Neural crest cell (in vitro differentiated cells): ENCODE data around the gene OR4M2.

DNA sequence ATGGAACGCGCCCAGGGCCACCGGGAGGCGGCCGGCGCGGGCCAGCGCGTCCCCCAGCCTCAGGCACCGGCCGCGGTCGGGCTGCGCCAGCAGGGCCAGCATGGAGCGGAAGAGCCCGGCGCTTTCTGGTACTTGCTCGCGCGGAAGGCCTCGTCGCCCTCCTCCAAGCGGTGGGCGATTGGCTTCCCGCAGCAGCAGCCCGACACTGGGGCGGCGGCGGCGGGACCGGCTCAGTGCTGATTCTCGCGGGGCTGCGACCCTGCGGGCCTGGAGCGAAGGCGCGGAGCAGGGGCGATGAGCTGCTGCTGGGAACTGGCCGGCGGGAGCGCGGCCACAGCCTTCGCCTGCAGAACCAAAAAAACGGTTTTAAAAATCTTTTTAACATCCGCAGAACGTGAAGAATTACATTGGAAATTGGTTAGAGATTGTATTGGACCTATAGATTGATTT, 95.3 kb downstream of the POTEB3 start:
- PRO-cap, result no peak

DNA sequence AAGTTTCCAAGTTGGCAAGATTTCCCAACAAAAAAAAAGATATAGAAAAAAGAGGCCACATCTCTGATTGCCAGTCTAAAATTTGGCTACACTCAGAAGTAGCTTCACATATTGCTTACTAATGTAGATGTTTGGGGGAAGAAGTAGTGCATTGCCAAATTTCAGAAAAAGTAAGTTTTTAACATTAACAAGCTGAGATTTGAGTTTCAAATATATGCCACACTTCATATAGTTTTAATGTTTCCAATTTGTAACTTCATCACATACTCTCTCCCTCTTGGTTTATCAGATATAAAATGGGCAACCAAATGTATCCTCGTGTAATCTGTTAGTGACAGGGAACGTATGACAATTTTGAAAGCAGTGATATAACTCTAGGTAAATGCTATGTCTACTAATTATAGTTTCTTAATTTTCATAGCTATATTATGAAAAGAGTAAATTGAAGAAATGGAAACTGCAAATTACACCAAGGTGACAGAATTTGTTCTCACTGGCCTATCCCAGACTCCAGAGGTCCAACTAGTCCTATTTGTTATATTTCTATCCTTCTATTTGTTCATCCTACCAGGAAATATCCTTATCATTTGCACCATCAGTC, at the start of gene OR4M2:
Gene OR4M2 (plus strand): TSS at position 353 of the 601 bp plus-strand sequence.
- PRO-cap, result no peak

- PRO-cap, result no peak
These were observed 402 bp downstream of the NIPA1 start for GRCh38 chr15:22786869-22787222.

GRCh38 chr15:22869353-22870413, 31.2 kb downstream of the NIPA2 start:
- PRO-cap, result no peak

GRCh38 chr15:22939105-22939854, 40.9 kb downstream of the CYFIP1 start:
- PRO-cap, result no peak

DNA sequence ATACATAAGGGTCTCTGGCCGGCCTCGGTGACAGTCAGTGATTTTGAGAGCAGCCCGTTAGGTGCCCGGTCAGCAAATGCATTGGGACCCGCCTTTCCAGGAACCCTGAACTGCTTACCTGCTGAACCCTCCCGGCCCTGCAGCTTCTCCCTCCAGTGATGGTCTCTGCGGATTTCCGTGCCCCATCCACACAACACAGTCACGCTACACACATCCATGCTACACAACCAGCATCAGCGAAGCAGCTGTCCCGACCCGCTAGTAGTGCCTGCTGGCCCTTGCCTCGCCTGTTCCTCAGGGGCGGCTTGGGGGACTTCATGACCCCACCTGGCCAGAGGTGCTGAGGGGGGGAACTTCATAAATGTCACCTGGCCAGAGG, 449 bp upstream of the TUBGCP5 start:
- PRO-cap, result no peak

- PRO-cap, result no peak
These were observed 23.4 kb downstream of the GOLGA6L26 start for GRCh38 chr15:23310438-23311172.

GRCh38 chr15:23646632-23647027, 1.0 kb downstream of the MAGEL2 start:
- PRO-cap, result no peak

DNA sequence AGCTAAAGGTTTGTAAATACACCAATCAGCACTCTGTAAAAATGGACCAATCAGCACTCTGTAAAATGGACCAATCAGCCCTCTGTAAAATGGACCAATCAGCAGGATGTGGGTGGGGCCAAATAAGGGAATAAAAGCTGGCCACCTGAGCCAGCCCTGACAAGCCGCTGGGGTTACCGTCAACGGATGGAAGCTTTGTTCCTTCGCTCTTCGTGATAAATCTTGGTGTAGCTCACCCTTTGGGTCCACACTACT, 69.8 kb upstream of the NDN start:
- PRO-cap, result no peak

DNA sequence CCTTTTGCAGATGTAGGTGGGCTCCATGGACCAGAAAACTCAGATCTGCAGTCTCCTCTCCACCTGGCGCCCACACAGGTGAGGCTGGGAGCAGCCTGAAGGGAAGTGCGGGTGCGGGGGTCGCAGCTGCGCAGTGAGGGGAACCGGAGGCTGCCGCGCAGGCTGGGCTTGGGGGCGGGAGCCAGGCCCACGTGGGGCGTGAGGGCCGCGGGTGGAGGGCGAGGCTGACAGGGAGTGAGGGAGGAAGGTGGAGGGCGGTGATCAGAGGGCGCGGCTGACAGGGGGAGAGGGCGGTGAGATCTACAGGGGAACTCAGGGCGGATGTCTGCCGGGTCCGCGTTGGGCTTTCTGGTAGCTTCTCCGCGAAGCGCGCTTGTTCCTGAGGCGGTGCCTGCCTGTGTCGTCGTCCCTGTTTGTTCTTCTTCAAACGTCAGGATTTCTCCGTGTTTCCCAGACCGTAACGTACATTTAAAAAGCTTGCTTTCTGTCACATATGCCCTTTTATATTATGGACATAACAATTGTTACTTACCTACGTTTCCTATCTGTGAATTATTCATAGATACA, 414.4 kb upstream of the NDN start:
- PRO-cap, result bidirectional peak, plus-strand start at position 296 of the sequence, minus-strand start at position 109 of the sequence

- PRO-cap, result no peak
These were observed 61.4 kb downstream of the SNRPN start for GRCh38 chr15:25016078-25016600.

- PRO-cap, result no peak
These were observed 34.0 kb downstream of the UBE3A start for GRCh38 chr15:25404720-25405278.

DNA sequence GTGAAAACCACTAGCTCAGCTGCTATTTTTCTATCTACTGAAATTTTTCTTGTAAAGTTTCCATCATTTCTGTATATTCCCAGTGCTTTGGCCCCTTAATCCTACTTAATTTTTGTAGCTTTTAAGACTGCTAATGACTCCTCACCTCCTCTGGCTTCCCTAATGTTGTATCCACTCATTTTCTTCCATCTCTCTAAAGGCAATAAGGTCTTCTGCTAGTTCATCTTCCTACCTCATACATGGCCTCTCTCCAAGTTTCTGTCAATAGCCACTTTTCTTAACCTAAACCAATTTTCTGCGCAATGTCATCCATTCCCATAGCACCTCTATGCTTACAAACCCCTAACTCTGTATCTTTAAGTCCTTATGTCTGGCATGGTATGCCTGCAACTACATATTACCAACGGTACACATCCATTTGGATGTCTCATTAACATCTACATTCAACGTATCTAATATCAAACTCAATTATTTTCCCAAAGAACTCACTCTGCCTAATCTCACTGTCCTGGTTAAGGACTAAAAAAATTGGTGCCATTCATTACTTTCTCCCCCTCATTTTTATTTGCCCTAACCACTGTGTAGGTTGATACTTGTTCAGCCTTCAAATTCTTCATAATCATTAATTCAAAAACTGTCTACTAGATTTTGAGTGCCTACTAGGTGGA, 25.0 kb downstream of the UBE3A start:
- PRO-cap, result no peak

DNA sequence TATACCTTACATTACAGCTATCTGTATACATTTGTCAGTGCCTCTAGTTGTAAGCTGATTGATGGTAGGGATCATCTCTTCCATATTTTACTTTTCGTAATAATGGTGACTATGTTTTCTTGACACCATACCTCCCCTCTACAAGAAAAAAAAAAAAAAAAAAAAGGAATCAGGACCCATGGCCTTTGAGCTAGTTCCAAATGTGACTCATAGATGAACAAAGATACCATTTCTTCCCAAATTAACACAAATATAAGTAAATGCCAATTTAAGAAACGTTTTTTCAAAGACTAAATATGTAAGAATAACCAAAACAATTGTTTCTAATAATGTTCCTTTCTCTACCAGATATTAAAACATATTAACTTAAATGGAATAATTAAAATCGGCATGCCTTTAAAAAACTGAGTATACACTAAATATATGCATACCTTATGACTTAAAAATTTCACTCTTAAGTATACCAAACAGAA, 23.1 kb downstream of the UBE3A start:
- PRO-cap, result no peak

GRCh38 chr15:25481131-25482065, 42.6 kb upstream of the UBE3A start:
- PRO-cap, result no peak

DNA sequence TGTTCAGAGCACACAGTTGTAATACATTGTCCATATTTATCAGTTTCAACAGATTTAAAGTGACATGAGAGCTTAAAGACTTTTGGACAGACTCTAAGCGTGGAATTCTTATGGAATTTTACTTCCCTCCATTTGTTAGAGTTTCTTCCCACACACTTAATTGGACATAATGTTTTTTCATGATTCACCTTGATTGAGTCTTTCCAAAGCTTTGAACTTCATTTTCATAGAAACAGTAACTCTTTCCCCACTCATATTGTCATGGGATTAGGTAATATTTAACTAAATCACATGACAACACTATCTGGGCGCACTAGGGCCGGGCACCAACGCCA, 193.0 kb upstream of the UBE3A start:
- PRO-cap, result no peak

DNA sequence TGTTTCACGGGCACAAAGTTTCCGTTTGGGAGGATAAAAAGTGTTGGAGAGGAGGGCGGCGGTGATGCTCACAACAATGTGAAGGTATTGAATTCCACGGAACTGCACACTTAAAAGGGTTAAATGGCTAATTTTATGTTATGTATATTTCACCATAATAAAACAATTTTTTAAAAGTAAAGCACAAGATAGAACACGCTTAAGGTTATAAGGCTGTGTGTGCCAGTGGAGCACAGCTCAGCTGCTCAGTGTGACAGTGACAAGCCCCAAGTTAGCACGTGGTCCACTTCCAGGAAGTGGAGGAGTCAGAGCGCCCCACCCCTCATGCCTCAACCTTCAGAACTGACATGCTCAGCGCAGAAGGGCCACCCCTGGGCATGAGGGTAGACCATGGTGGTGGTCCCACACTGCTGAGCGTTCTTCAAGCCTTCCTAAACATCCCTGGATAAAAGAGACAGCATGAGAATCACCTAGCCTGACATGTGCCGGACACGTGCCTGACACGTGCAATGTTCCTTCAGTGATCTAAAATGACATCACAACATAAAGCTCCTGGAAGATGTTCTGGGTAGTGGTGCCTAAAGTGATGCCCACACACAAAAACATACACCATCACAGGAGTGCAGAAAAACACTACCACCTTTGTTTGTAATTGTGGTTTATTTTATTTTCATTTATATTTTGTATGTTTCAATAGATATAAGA, 16.8 kb downstream of the ATP10A start:
- PRO-cap, result no peak

DNA sequence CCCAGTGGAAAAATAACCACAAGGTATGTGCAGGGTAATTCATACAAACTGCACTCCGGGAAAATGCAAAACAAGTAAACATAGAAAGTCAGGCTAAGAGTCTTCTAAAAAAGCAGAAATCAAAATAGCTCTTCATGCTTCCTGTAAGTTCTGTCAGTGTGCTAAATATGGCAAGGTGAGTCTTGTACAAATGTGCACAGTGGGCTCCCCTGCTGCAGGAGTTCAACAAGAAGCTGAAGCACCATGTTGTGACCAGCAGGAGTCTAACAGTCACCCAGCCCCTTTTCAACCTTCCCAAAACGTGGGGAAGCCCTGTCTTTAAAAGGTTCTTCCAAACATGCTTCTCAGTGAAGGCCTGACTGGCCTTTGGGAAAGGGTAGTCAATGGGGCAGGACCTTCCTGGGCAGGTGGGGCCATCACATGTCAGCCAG, 10.0 kb downstream of the ATP10A start:
- PRO-cap, result no peak

DNA sequence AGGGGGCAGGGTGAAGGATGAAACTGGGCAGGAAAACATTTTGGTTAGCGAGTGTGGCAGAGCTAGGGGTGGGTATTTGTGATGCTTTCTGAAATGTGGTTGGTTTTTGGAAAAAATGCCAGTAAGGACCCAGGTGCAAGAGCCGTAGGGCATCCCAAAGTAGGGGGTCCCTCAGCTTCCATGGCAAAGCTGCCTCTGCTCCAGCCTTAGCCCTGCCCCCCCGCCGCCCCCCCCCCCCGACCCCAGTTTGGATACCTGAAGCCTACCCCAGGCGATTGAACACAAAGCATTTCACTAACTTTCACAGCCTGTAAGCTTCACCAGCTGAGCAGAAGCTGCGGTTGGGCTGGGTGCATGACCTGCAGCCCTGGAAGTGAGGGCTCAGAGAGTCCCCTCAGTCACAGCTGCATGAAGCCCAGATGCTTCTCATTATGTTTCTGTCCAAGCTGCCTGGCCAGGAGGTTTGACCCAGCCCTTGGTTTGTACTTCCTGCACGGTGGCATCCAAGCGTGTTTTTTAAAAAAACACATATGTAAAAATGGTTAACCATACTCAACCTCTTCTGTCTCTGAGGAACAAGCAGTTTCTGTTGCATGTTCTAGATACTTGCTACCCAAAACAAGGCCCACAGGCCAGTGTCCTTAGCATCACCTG, 75.8 kb upstream of the ATP10A start:
- PRO-cap, result no peak

DNA sequence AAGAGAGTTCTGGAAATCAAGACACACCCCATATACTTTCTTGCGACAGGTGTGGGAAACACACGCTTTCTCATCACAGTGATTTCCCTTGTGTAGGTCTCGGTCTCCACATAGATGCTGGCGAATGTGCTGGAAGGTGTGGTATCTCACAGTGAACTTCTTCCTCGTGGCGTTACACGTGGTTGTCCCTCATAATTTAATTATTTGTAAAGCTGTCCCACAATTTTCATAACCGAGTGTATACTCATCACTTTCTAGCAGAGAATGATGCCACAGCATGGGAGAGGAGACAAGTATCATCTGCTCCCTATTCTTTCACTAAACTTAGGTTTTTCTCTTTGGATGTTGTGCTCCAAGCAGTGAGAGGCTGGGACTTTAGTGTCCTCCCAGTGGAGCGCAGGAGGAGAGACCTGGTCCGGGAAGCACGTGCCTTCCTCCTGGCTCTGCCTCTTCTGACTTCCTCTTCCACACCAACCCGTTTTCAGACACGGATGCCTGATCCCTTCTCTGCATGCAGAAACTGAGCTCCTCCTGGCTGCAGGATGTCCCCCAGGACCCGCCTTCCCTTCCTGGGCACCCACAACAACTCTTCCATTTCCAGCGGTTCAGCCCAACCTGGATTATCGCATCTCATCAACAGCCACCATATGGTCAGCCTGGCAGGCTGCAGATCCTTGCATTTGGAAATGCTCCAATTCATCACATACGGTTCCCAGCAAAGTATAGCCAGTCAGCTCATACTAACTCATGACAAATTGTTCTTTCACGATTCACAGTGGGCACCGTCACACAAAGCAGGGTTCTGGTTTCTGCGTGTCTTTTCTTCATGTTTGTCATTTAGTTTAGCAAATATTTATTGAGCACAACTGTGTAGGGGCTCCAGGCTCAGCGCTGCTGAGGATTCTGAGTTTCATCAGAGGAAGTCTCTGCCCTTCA, 124.7 kb downstream of the GABRG3 start:
- PRO-cap, result no peak